ENCODE data around the genes TGFBR3L, ELAVL1 and KANK3.

GRCh38 chr19:7914775-7915060, at the start of gene TGFBR3L:
TSS of gene TGFBR3L (plus strand) at chr19:7914830.
- PRO-cap = no peak

- PRO-cap = no peak
Observed at GRCh38 chr19:7921386-7921882, 1.3 kb downstream of the SNAPC2 start.

- PRO-cap = no peak
Observed at GRCh38 chr19:7927417-7927994, 1.6 kb upstream of the CTXN1 start.

- PRO-cap = bidirectional peak, plus-strand start at chr19:8005821, minus-strand start at chr19:8005597
Observed at GRCh38 chr19:8005454-8006372, at the start of gene ELAVL1. TSS of gene ELAVL1 (minus strand) at chr19:8005641.

DNA sequence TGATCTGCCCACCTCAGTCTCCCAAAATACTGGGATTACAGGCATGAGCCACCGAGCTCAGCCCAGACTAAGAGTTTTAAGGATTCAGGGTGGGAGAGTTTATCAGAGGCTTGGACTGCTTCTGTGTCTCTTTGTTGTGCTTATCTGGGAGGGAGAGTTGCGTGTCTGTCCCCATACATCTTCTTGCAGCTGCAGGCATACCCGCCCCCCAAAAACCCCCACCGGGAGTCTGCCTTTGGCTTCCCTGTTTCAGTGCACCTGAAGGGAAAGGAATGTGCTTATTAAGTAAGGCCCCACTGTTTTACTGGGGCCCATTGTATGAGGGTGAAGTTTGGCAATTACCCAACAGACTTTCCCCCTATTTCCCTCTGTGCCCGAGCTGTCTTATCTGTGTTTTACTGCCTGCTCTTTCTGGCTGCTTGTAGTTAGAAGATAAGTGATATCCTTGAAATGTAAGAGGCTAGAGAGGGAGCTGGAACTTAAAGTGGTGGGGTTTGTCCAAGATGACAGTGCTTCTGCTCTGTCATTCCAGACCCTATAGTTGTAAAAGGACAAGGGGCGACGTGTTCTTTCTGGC, 19.3 kb upstream of the CCL25 start:
- PRO-cap = no peak

GRCh38 chr19:8161080-8161706, 11.8 kb upstream of the FBN3 start:
- PRO-cap = no peak

- PRO-cap = no peak
Observed at GRCh38 chr19:8343067-8343754, at the start of gene KANK3. TSS of gene KANK3 (minus strand) at chr19:8343262.

DNA sequence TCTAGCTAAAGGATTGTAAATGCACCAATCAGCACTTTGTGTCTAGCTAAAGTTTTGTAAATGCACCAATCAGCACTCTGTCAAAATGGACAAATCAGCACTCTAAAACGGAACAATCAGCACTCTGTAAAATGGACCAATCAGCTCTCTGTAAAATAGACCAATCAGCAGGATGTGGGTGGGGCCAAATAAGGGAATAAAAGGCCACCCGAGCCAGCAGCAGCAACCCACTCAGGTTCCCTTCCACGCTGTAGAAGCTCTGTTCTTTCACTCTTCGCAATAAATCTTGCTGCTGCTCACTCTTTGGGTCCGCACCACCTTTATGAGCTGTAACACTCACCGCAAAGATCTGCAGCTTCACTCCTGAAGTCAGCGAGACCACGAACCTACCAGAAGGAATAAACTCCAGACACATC, 10.8 kb upstream of the RAB11B start:
- PRO-cap = no peak

DNA sequence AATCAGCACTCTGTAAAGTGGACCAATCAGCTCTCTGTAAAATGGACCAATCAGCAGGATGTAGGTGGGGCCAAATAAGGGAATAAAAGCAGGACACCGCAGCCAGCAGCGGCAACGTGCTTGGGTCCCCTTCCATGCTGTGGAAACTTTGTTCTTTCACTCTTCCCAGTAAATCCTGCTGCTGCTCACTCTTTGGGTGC, 3.6 kb upstream of the RAB11B start:
- PRO-cap = no peak

- PRO-cap = unidirectional peak, minus-strand start at chr19:8390641; unidirectional peak, minus-strand start at chr19:8390678
Observed at GRCh38 chr19:8390563-8391161, 502 bp downstream of the RAB11B start.

DNA sequence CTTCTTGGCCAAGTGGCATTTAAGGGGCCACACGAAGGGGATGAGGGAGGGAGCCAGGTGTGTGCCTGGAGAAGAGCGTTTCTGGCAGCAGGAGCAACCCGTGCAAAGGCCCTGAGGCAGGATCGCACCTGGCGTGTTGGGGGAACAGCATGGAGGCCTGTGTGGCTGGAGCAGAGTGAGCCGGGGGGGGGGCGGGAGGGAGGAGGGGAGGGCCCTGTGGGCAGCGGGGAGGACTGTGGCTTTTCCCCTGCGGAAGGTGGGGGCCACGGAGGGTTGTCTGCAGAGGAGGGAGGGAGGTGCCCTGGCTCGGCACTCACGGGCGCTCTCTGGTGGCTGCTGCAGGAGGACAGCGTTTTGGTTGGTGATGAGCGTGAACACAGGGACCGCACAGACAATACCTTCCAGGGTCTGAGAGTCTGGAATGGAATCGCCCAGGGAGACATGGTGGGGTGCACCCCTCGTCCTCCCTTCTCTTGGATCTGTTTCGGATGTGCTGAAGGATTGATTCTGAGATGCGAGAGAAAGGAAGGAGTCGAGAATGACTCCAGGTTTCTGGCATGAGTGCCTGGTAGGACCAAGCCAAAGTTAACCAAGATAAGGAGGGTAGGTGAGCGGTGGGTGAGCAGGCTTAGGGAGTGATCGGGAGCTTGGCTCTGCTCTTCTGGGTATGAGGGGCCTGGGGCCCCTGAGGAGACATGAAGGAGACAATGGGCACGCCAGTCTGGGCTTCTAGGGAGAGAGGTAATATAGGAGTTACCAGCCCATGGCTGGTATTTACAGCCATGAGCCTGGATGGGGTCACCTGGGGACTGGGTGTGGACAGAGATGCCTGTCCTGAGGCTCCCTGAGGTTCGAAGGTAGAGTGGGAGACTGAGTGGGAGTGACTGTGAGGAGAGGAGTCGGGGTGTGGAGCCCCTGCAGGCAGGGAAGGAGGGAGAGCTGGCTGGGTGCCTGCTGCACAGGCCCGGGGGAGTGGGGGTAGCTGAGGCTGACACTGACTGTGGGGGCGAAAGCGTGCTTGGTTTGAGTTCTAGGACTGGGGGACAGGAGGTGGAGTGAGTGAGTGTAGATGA, 6.7 kb downstream of the RAB11B start:
- PRO-cap = no peak

GRCh38 chr19:8465073-8465536, 20.3 kb downstream of the HNRNPM start:
- PRO-cap = no peak

DNA sequence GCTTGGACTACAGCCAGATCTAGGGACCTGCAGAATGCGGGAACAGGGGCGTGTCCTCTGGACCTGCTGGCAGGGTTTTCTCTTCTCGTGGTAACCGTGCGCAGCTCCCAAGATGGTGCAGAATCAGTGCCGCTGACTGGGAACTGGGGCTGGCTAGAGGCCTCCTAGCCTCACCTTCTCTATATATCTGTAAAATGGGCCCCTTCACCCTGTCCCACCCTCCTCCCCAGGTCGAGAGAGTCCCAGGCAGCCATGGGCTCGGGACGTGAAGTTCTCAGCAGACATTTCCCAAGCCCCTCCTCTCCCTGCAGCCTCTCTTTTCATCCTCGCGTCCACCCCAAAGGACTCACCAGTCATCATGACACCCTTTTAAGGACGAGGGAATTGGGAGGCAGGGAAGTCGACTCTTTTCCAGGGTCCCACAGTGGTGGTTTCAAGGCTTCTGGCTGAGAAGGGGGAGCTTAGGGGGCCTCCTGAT, 4.4 kb upstream of the PRAM1 start:
- PRO-cap = no peak

DNA sequence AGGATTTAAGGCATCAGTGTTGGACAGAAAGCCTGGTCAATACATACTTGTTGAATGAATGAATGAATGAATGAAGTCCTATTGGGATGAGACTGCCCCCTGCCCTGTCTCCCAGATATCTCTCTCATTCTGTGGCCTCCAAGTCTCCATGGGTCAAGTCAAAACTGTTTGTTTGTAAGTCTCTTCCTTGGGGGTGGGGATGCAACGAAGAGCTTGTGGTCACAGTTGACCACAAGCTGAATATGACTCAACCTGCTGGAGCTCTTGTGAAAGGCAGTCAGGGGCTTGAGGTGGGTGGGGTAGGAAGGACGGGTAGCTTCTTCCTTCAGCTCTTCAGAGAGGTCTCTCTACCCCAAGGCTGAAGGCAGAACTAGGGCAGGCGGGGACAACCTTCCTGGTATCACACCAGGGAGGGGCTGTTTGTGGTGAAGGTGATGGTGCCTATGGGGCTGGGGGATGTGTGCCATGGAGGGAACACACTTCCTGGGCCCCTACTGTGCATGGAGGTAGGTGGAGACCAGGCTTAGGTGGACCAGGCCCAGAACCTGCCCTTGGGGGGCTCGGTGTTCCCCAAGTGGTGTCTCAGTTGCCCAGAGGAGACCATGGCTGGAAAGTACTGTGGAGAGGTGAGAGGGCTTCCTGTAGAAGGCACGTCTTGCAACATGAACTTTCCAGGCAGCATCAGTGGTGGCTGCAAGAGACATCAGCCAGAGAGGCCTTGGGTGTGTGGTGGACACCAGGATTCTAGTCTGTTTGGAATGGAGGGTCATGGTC, 8.0 kb downstream of the MYO1F start:
- PRO-cap = no peak

DNA sequence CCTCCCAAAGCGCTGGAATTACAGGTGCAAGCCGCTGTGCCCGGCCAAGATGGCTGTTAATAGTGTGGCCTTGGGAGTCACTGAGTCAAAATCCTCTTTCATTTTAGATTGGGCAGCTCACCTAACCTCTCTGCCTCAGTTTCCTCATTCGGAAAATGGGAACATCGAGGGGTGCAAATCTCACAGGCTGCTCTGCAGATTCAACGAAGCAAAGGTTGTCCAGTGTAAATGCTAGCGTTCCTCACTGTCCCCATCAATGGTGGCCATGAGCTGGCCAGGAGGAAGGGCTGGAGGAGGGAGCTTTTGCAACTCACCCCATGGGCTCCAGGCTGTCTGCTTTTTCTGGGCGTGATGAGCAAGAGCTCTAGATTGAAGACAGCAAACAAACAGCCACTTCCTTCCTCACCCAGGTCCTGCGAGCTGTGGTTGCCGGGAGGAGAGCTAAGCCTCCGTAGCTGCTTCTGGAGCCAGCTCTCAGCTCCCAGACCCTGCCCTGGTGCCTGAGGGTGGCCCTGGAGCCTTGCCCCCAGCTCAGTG, 6.4 kb downstream of the MYO1F start:
- PRO-cap = no peak

DNA sequence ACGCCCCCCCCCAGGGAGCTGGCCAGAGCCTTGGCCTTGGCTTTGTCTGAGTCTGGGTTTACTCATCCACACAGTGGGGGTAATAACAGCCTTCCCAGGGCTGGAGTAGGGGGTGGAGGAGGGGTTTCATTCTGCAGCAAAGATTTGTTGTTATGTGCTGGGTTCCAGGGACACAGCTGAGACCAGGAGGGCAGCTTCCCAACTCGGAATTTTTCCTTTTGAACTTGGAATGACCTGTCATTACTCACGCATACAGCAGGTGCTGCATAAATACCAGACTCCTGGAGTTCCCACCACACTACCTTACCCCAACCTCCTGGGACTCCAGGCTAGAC, 1.4 kb upstream of the ADAMTS10 start:
- PRO-cap = no peak

GRCh38 chr19:8821928-8822140, 10.3 kb downstream of the ZNF558 start:
- PRO-cap = no peak

DNA sequence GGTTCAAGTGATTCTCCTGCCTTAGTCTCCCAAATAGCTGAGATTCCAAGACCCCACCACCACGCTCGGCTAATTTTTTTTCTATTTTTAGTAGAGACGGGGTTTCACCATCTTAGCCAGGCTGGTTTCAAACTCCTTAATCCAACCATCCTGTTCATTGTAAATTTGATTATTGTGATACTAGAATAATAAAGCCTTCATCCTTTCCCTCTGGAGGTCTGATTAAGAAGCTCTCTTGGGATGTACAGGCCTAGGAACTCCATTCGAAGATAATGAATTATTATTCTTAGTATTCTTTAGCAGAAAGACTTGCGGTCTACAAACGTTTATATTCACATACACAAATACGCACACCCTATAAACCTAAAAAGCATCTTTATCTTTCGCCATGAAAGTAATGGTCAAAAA, 696 bp downstream of the ZNF426 start:
- PRO-cap = no peak

DNA sequence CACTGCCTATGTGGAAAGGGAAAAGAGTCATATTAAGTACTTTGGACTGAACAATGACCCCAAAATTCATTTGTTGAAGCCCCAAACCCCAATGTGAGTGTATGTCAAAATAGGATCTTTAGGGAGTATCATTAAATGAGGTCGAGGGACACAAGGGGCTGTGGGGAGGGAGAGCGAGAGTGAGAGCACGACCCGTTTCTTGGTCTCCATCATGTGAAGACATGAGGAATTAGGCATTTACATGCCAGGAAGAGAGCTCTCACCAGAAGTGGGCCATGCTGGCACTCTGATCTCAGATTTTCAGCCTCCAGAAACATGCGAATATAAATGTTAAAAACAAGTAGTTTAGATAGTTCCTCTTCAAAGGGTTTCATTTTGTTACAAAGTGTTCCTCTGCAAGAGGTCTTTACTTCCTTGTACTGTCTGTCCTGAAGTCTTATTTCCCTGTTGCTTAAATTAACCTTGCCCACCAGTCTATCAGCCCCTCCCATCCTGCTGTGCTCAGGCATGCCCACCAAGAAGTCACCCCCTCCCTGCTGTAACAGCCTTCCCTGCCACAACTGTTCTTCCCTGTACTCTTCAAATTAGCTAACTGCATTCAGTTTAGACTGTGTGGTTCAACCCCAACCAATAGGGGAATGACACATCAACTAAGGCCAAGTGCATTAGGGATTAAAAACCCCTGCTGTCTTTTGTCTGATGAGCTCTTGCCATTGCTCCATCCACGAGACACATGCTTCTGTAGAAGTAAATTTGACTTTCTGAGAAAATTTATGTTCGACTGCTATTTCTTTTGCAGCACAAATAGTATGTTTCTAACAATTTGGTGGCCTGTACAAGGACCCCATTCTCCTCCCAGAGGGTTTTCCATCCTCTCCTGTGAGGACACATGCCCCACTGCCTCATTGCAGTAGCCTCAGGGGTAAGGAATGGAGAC, 34.3 kb upstream of the ZNF562 start:
- PRO-cap = no peak

DNA sequence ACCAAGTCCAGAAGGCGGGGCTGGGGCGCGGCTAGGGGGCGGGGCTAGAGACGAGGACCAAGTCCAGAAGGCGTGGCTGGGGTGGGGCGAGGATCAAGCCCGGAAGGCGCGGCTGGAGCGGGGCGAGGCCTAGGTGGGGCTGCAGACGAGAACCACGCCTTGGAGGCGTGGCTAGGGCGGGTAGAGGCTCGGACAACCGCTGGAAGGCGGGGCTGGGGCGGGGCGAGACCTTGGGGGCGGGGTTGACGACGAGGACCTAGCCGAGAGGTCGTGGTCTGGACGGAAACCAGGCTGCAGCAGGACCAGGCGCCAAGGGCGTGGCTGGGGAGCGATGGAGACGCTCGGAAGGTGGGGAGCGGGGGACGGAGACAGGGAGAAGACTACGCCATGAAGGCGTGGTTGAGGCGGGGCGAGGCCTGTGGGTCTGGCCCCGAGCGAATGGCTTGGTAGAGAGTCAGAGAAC, 534 bp upstream of the FBXL12 start:
- PRO-cap = no peak

All from progenitor cell of endocrine pancreas (in vitro differentiated cells).